ENCODE data around the genes LTC4S, CNOT6, SCGB3A1 and OR2V2.

DNA sequence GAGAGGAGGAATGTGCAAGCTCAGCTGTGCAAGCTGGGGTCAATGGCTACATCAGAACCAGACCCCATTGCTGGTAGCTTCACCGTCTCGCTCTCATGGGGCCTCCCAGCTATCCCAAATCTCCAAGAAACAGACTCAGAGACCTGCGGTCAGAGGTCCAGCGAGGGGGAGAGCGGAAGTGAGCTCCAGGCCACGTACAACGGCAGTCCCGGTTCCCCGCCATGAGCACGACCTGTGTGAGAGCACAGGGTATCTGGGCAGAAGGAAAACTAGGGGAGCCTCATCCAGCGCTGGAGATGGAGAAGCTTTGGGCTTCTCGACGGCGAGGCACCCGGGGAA lies 23.3 kb downstream of the CBY3 start:
- PRO-cap: no peak

- PRO-cap: bidirectional peak, plus-strand start at chr5:179678689, minus-strand start at chr5:179678525
These were observed 2.8 kb downstream of the CBY3 start for GRCh38 chr5:179677727-179678832.

DNA sequence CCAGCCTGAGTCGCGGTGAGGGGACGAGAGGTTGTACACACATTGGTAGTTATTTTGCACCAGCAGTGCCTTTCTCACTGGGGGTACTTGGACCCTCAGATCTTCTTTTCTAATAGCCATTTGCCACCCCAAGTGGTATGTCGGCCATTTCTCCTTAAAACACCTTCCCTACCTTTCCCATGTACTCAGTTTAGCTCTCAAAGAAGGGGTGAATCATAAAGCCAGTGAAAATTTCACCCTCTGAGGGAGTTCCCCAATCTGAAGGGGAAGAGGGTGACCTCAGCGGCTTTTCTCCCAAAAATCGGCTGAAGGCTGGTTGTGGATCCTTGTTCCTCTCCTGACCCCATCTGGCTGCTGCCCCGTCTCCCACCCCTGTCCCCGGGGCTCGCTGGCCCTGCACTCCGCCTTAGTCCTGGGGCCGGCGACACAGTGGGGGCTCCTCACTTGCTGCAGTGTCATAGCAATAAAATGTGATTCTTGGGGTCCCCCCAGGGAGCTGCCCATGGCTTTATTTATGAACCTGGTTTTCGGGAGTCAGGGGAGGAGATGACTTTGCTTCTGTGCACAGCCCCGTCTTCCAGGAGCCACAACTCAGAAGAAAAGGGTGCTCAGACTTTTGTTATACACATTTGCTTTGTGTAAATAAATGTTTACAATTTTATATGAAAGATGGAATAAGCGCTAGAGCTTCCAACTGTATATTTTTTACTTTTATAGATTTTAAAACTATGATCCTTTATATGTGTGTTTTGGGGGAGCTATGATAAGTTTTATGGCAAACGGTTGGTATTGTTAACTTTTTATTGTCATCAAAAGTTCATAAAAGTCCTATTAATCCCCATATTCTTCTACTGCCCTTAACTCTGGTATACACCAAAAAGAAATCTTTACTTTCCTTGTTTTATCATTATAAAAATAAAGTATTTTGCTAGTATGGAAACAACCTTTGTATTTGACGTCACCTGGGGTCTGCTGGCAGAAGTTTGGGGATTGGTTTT lies 17.1 kb upstream of the LTC4S start:
- PRO-cap: no peak

DNA sequence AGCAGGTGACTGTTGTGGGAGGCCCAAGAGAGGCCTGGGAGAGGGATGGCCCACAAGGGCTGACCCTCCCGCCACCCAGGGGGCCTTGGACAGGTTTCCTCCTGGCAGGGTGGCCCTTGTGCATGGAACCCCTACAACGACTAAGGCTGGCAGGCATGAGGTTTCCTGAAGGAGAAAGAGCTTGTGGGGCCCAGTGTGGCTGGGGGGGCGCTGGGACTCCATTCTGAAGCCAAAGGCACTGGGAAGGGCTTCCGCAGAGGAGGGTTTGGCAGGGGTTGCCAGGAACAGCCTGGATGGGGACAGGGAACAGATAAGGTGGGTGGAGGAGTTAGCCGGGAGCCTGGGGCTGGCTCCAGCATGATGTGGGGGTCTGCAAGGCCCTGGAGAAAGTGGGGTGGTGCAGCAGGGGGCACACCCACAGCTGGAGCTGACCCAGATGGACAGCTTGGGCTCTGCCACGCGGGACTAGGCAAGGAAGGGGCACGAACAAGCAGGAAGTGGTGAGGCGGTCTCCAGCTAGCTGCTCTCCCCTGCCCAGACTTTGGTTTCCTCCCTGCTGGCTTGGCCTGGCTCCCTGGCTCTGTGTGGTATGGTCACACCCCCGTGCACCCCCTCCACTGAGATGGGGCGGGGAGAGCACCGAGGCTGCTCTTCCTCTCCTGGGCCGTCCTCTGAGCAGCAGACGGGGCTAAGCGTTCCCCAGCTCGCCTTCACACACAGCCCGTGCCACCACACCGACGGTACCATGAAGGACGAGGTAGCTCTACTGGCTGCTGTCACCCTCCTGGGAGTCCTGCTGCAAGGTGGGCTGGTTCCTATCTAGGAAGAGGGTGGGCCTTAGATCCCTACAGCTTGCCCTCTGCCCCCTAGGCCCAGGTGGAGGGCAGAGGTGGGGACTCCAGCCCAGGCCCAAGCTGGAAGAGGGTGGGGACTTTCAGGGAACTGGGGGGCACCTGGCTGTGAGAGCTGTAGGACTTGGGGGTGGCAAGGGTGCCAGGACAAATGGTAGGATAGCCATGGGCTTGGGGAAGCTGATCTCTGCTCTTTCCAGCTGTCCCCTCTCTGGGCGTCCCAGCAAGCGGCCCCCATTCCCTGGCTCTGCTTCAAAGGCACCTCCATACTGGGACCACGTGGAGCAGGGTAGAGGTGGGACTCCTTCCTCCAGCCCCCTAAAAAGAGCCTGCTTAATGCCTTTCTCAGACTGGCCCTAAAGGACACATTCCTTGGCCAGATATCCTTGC lies at the start of gene LTC4S:
TSS of gene LTC4S (plus strand) at position 651 of the 1,241 bp plus-strand sequence.
- PRO-cap: no peak

DNA sequence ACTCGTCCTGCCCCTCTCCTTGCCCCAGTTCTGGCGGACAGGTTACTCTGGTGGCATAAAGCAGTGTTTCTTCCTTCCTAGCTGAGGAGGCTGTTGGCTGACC lies 831 bp upstream of the SQSTM1 start:
- PRO-cap: no peak

DNA sequence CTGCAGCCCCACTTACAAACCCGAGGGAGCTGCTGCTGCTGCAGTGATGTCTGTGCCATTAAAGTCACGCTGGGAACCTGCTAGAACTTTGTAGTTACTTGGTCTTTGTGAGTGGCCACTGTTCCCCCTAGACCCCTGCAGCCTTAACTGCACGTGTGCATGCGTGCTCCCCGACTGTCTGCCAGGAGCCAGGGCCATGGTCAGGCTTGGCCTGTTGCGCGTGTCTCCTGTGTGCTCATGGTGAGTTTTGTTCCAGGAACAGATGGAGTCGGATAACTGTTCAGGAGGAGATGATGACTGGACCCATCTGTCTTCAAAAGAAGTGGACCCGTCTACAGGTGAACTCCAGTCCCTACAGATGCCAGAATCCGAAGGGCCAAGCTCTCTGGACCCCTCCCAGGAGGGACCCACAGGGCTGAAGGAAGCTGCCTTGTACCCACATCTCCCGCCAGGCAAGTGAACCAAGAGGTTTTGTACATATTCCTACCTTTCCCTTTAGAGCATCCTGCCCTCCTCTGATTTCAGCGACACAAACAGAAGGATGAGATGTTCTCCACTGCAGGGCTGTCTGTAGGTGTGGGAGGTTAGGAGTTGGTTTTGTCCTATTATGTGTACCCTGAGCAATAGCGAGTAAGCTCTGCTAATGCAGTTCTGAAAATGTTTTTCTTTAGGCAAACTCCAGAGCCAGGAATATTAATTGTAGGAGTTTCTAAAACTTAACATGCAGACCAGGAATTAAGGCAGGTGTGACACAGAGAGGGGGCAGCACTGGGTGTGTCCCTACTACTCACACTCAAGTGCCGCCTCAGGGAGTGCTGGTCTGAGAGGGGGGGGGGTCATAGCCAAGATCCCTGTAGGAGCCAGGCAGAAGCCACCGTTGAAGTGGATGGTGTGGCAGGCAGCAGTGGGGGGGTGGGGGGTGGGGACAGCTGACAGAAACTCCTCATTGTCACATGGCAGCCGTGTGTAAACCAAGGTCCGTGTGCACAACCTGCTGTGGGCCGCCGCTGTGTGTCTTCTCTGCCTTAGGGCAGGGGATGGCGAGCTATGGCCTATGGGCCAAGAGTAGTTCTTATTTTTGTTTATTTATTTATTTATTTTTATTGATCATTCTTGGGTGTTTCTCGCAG lies 13.0 kb downstream of the SQSTM1 start:
- PRO-cap: no peak

DNA sequence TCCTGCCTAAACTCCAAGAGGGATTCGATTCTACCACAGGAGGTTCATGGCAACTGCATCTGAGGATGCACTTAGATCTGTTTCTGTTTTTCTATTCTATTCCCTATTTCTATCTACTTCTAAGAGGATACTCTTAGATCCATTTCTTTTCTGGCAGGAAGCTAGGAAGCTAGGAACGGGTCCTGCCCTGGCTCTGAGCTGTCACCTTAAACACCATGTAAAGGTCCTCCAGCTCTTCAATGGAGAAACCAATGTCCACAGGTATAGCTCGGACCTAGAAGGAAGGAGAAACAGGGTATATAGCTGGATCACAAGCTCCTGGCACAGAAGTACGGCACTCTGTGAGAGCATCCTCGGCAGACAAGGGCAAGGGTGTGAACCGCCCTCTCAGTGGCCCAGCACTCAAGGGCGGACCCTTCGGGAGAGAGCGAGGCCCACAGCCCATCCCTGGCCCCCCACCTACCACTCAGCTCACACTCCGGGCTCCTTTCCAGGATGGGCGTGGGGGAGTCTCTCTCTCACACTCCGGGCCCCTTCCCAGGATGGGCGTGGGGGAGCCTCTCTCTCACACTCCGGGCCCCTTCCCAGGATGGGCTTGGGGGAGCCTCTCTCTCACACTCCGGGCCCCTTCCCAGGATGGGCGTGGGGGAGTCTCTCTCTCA lies 12.8 kb upstream of the MRNIP start:
- PRO-cap: no peak

- PRO-cap: no peak
These were observed 15.6 kb upstream of the TBC1D9B start for GRCh38 chr5:179923355-179923579.

GRCh38 chr5:180020119-180020577 lies 51.4 kb downstream of the RNF130 start:
- PRO-cap: no peak

DNA sequence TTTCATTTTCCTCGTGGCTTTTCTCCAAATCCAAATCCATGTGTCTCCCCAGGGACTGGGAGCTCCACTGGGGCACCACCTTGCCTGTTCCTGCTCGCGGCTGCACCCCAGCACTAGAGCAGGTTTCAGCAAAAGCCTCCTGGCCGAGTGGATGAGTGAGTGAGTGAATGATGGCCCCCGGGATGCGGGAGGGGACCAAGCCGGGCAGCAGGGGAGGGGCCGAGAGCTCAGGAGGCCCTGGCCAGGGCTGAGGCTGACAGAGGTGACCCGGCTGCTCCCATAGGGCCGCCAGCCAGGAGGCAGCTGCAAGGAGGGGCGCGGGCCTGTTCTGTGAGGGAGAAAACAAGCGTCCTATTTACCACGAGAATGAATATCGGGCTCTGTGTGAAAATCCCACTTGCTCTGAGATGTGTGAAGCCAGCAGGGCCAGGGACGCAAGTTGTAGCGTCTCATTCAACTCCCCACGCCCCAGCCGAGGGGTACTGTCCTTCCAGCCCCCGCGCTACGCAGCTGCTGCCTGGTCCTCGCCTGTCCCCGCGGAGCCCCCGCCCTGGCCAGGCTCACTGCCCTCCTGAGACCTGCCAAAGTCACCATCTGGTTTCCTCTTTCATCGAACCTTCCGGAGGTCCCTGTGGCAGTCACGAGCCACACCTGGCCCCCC lies 38.9 kb downstream of the RASGEF1C start:
- PRO-cap: no peak

- PRO-cap: no peak
These were observed 10.1 kb downstream of the GFPT2 start for GRCh38 chr5:180342967-180343413.

DNA sequence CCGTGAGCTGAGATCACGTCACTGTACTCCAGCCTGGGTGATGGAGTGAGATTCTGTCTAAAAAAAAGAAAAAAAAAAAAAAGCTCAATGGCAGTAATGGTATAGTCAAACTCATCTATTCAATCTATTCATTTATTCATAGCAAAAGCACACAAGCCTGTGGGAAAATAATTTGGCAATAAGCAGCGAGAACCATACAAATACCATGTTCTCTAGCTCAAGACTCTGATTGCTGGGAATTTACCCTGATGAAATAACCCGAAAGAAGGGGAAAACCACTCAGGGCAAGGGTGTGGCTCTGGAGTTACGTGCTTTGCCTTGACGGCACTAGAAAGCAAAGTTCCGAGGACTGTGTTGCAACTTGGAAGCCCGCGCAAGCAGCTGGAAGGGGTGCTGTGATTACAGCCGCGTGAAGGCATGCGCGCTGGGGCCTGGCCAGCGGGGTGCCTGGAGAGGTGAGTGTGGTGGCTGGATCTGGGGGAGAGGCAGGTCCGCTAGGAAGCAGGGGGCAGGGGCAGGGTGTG lies 52.7 kb upstream of the CNOT6 start:
- PRO-cap: no peak

- PRO-cap: bidirectional peak, plus-strand start at chr5:180494418, minus-strand start at chr5:180494166; bidirectional peak, plus-strand start at chr5:180494860, minus-strand start at chr5:180494833; bidirectional peak, plus-strand start at chr5:180495089, minus-strand start at chr5:180494934
These were observed at the start of gene CNOT6 for GRCh38 chr5:180494287-180495417. Gene CNOT6 (plus strand): TSS chr5:180494379.

DNA sequence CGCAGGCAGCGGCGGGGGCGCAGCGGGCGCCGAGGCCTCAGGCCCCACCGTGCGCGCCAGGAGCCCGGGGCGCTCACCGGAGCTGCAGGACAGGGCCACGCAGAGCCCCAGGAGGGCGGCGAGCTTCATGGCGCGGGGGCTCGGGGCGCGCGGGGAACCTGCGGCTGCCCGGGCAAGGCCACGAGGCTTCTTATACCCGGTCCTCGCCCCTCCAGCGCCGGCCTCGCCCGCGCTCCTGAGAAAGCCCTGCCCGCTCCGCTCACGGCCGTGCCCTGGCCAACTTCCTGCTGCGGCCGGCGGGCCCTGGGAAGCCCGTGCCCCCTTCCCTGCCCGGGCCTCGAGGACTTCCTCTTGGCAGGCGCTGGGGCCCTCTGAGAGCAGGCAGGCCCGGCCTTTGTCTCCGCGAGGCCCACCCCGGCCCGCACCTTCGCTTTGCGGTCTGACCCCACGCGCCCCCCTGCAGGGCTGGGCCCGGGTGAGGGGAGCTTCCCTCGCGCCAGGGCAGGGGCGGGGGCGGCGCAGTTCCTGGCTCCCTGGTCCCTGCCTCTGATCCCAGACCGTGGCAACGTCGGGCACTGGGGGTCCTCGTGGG lies at the start of gene SCGB3A1:
TSS of gene SCGB3A1 (minus strand) at position 166 of the 592 bp plus-strand sequence.
- PRO-cap: no peak

DNA sequence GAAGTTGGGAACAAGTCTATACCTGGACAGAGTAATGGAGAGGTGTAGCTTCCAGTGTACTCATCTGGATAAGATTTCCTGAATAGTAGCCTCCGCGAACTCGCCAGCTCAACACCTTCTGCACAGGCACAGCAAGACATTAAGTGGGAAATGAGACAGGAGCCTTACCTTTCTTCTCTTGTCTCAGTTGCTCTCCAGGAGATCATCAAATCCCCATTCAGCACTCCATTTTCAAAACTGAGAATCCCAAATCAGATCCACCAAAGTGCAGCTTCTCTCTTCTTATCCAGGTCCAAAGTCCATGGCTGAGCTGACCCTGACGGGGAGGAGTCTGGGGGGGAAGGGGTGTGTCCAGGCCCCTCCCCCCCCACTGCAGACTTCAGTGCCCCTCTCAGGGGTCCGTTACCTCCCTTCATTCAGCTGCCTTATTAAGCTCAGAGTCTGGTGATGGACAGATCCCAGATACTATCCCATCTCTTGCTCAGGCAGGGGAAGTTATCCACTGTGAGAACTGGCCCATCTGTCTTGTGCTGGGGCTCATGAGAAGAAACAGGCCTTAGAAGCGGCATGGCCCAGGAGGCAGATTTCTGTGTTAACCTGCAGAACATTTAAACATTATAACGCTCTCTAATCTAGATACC lies 6.0 kb upstream of the MGAT1 start:
- PRO-cap: no peak

DNA sequence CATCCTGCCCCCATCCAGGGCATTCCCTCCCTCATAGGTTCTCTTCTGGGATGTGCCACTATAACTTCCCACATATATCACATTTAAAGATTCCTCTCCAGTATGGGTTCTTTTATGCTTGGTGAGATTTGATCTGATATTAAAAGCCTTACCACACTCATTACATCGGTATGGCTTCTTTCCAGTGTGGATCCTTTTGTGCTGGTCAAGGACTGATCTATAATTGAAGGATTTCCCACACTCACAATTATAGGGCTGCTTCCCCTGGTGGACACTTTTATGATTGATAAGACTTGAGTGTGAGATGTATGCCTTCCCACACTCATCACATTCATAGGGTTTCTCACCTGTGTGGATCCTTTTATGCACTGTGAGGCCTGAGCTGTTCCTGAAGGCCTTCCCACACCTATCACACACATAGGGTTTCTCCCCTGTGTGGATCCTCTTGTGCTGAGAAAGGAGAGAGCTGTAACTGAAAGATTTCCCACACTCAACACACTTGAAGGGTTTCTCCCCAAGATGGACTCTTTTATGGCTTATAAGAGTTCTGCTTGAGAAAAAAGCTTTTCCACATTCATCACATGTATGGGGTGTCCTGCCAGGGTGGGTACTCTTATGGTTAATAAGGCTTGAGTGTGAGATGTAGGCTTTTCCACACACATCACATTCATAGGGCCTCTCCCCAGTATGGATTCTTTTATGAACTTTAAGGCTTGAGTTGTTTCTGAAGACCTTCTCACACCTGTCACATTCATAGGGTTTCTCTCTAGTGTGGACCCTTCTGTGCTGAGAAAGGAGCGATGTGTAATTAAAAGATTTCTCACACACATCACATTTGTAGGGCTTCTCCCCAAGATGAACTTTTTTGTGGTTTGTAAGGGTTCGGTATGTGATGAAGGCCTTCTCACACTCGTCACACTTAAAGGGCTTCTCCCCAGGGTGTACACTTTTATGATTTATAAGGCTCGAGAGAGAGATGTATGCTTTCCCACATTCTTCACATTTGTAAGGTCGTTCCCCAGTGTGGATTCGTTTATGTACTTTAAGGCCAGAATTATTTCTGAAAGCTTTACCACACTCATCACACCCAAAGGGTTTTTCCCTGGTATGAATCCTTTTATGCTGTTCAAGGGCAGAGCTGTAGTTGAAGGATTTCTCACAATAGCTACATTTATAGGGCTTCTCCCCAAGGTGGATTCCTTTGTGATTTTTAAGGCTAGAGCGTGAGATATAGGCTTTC lies 11.8 kb downstream of the ZFP62 start:
- PRO-cap: no peak

DNA sequence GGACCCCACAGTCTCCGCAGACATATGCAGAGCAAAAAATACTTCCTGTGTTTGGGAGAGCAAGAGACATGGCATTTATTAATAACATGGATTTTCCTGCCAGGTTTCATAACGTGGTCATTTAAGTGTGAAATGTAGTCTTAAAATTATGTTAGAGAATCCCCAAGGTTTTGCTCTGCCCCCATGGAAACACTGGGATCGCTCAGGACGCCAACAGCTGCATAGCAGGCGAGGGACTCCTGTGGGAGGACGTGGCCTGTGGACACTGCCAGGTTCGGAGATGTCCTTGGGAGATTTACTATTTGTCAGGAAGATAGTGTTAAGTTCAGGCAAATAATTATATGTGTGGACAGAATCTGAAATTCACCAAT lies 929 bp downstream of the BTNL9 start:
- PRO-cap: no peak

DNA sequence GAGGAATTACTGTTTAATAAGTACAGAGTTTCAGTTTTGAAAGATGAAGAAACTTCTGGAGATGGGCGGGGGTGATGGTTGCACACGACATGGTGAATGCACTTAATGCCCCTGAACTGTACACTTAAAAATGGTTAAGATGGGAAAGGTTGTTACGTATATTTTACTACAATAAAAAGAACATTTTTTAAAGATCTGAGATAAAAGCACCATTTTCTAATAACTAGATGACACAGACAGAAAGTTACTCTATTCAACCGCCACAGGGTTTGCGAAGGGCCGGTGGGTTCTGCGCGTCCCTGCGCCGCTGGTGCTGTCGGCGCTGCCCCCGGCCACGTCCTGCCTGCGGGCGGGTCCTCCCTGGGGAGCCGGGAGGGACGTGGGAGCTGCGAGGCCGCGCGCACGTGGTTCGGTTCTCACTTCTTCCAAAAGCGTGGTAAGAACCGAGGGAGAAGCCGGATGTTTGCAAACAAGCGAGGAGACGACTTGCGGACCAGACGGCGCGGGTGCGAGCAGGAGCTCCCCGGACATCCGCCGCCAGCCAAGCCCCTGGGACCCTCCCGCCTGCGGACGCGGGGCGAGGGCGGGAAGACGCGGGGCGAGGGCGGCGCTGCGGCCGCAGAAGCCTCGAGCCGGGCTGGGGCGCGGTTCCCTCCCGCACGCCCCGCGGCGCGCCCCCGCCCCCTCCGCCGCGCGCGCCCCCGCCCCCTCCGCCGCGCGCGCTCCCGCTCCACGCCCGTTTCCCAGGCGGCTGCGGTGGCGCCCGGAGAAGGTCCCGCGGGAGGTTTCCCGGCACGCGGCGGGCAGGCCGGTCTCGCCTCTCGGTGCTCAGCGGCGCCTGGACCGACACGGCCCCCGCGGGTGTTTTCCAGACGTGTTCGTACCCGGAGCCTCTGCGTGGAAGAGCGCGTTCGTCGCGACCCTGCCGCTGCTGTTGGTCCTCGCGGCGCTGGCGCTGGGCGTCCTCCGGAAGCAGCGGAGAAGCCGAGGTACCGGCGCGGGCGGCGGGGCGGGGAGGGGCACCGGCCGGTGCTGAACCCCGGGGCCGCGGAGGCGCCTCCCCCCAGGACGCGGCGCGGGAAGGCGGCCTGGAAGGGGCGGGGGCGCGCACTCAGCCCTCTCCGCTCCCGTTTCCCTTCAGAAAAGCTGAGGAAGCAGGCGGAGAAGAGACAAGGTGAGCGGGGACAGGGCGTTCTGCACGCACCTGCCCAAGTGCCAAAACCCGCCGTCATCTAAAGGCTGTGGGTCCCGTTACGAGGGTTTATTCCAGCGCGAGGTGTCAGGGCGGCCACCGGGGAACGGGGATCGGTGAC lies 12.7 kb downstream of the BTNL9 start:
- PRO-cap: no peak

- PRO-cap: no peak
These were observed 9.0 kb downstream of the OR2V1 start for GRCh38 chr5:181121863-181122387.

DNA sequence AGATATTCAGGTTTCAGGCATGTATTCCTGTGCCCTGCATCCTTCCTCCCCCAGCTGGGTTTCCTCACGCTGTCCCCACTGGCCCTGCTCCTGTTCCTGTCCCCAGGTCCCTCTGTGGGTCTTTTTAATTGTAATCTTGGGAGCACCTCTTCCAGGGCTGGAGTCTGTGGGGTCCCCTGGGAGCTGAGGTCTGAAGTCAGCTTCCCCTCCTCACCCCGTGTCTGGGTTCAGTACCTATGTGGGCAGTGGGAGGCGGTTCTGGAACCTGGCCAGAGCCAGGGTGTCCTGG lies at the start of gene OR2V2:
TSS of gene OR2V2 (plus strand) at position 226 of the 289 bp plus-strand sequence.
- PRO-cap: no peak

Measured in type B pancreatic cell (in vitro differentiated cells).